Epithelial cell of prostate (primary cell): ENCODE data around the genes ACTN2 and EXO1.

- RRBS = 3% methylated on average over 52 of the region's 122 CpGs
Observed at GRCh38 chr1:236686012-236687153, at the start of gene ACTN2. Gene ACTN2, plus strand, starts transcription at chr1:236686499.

GRCh38 chr1:236998524-236998855, 5.8 kb downstream of the MT1HL1 start:
- RRBS = no CpG with 5 or more reads among the region's 3 CpGs

DNA sequence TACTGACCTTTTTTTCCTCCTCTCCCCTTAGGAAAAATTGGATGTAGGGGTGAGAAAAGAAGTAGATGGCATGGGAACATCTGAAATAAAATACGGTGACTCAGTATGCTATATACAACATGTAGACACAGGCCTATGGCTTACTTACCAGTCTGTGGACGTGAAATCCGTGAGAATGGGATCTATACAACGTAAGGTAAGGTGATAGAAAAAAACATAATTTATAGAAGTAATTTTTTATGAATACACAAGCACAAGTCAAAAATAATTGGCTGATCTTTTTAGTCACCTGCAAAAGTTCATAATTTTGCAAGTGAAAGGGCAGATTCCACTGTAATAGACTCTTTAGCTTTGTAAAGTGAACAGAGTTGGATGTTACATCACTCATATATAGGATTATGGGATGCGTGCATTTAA, 399.3 kb downstream of the RYR2 start:
- RRBS = no CpG with 5 or more reads among the region's 5 CpGs

GRCh38 chr1:237614147-237614783, 276.5 kb downstream of the ZP4 start:
- RRBS = no CpG with 5 or more reads among the region's 12 CpGs

DNA sequence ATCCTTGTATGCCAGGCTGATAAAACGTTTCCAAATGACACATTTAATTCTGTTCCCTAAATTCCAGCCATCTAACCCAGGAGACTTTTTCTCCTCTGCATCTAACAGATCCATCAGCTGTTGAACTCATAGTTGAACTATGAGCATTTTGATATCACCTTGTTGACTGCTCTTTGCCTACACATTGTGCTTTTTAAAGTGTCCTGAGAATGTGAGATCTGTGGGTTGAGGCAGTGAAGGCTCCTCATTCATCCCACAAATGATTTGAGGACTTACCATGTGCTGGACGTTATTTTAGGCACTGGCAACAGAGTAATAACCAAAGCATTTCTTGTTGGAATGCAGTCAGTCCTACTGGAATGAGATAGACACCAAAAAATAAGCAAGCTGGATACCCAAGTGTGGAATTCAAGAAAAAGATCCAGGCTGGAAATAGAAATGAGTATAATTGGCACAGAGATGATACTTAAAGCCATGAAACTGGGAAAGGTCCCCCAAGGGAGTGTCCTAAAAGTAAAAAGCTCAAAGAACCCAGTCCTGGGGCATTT, 73.5 kb downstream of the ZP4 start:
- RRBS = no CpG with 5 or more reads among the region's 2 CpGs

DNA sequence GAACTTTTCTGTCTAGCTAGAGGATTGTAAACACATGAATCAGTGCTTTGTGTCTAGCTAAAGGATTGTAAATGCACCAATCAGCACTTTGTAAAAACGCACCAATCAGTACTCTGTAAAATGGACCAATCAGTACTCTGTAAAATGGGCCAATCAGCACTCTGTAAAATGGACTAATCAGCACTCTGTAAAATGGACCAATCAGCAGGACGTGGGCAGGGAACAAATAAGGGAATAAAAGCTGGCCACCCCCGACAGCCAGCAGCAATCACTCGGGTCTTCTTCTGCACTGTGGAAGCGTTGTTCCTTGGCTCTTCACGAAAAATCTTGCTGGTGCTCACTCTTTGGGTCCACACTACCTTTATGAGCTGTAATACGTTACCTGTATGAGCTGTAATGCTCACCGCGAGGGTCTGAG, 463.8 kb upstream of the ZP4 start:
- RRBS = no CpG with 5 or more reads among the region's 9 CpGs

DNA sequence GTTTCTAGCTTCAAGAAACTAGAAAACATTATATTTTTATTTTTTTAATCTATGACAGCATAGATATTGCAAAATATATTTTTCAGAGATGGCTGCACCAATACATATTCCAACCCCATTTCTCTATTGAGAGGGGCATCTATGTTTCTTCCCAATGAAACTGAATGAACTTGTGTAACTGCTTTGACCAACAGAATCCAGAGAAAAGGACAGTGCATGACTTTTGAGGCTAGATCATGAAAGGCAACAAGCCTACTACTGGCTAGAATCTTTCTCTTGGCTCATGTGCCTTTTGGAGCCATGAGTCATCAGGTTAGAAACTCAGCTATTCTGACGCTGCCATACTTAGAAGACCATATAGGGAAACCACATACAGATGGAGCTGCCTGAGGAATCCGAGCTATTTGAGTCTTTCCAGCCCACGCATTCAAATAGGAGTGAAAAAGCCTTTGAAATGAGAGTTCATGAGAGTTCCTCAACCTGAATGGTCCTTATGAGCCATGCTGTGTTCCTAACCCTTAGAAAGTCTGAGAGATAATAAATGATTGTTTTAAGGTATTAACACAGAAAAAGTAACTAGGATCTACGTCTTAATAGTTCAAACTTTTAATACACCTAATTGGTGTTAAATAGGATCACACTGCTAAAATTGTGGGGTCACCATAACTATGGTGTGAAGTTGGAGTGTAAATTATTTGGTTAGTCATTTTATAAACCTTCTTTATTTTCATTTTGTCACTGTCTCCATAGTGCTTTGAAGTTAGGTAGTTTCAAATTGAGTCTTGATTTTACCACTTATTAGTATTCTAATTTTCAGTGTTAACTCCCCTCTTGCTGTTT, 738.4 kb upstream of the CHRM3 start:
- RRBS = no CpG with 5 or more reads among the region's 4 CpGs

- RRBS = no CpG with 5 or more reads among the region's 8 CpGs
Observed at GRCh38 chr1:239684314-239685038, 298.1 kb downstream of the CHRM3 start.

DNA sequence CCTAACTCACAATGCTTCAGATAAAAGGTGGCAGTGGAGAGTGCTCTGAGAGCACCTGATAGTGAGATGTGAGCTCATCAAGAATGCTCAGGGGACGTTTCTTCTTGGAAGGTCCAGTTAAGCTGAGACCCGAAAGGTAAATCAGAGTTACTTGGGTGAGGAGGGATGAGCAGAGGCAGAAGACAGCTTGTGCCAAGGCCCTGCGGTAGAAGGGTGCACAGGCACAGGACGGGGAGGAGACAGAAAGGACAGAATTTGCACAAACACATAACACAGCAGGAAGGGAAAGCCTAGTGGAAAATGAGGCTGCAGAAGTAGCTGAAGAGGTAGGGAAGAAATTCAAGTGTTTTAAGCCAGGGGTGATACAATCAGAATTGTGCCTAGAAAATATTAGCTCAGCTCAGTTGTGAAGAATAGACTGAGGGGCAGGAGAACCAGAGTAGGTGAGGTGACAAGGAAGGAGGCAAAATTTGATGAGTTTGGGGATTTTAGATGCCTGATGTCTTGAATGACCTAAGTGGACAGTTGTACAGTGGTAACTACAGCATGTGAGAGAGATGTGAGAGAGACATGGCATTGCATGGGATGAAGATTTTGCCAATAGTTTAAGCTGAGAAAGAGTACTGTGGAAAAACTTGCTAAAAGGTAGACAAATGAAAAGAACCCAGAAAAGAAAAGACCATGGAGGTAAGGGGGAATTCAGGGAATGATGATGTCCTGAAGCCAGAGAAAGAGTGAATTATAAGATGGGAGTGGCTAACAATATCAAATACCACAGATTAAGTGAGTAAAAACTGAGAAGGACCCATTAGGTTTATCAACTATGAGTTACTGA, 328.2 kb downstream of the CHRM3 start:
- RRBS = no CpG with 5 or more reads among the region's 4 CpGs

DNA sequence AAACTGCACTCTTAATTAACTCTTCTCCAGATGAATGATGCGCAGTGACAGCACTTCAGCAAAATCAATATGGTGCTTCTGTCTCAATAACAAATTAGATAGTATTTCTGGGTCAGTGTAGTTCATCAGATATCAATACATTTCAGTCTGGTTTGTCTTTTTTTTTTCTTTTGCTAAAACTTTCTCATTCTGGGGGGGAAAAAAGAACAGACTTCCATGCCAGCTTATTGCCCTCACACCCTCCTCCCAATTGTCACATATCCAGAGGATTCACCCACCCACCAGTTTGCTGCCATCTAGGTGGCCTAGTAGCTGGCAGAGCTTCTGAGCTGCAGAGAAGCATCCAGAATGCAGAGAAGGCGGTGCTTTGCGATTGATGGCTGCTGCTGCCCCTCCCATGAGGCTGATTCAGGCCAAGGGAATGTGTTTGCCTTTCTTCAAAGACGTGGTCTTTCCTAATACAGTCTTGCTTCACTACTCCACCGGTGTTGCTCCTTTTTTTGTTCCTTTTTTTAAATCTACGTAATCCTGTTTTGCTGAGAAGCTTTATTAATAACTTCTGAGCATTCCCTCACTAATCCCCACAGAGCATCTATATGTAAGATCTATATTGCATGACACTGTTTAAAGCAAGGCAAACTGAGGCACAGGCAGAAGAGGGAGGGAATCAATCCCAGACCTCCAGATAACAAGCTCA, 275.7 kb upstream of the FMN2 start:
- RRBS = no CpG with 5 or more reads among the region's 6 CpGs

DNA sequence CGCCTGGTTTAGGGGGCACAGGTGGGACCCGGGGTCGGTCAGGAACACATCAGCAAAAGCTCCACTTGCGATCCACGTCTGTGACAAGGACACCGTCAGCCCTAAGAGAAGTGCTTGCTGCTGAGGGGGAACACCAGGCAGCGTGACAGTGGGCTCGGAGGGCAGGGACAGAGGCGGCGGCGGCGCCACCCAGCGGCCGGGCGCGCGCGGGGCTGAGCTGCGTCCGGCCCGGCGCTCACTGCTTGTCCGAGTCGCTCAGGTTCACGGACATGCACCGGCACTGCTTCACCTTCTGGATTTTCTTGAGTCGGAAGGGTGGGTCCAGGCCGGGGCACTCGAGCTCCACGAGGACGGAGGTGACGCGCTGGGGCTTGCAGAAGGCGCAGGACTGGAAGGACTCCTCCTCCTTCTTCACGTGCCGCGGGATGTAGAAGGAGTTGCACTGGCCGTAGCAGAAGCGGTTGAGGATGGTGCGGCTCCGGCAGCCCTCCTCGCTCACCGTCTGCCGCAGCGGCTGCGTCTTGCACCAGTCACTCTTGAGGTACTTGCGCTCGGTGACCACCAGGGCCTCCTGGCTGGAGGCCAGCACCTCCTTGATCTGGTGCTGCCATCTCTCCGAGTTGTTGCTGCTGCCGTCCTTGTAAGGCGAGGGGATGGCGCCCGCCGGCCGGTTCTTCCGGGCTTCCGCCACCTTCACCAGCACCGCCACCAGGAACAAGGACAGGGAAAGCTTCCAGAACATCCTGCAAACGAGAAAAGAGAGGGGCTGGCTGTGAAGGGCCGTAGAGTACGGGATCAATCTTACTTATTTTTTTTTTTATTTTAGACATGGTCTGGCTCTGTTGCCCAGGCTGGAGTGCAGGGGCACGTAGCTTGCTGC, 119.0 kb downstream of the GREM2 start:
- RRBS = 66% methylated on average over 6 of the region's 62 CpGs

GRCh38 chr1:240596556-240596939, 15.4 kb downstream of the GREM2 start:
- RRBS = no CpG with 5 or more reads among the region's 6 CpGs

DNA sequence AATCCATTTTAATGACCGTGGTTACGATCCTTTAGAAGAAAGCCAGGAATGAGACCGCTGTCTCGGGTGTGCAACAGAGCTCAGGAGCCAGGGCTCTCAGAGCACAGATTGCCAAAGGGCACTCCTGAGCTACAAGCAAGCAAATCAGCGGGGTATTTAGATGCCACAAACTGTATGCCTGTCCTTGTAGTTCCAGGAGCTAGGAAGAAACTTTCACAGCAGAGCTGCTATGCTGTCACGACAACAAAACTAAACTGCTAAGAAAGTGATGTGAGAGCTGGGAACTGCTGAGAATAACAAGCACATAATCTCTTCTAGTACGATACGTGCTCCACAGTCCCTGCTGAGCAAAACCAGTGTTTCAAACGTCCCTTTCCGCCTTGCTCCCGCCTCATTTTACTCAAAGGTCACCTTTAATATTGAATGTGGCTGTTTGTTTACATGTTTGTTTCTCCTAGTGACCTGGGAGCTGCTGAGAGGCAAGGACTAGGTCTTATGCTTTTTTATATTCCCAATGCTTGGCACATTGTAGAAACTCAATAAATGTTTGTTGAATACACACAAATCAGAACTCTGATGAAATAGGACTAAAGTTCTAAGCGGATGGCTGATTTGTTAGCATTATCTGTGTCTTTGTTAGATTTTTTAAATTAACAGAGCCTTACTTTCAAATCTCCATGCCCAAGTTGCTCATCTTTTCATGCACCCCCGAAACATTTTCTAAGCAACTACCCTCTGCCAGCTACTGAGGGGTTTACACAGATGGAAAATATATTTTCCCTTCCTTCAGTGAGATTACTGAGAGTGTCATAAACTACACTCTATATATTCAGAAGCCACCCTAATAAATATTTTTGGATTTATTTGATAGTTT, 14.6 kb downstream of the GREM2 start:
- RRBS = no CpG with 5 or more reads among the region's 13 CpGs

DNA sequence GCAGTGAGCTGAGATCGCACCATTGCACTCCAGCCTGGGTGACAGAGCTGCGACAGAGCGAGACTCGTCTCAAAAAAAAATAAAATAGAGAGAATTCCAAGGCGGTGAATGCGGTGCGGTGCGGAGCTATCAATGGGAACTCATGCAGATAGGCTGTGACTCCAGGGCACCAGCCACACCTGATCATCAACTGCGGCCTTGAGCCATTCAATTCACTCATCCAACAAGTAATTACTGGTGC, 9.0 kb downstream of the GREM2 start:
- RRBS = no CpG with 5 or more reads among the region's 9 CpGs

DNA sequence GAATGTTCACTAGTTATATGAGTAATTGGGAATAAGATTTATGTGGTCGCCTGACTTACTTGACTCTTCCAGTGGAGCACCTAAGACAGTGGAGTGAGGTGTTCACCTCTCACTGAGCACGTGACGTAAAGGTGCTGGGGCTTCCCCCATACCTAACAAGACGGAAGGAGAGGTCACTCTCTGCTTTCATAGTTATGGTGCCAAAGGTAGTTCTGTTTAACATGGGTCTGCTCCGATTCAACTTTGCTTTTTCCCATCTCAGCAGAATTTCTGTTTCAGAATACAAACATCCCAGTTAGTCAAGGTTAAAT, 740 bp downstream of the KMO start:
- RRBS = no CpG with 5 or more reads among the region's 5 CpGs

DNA sequence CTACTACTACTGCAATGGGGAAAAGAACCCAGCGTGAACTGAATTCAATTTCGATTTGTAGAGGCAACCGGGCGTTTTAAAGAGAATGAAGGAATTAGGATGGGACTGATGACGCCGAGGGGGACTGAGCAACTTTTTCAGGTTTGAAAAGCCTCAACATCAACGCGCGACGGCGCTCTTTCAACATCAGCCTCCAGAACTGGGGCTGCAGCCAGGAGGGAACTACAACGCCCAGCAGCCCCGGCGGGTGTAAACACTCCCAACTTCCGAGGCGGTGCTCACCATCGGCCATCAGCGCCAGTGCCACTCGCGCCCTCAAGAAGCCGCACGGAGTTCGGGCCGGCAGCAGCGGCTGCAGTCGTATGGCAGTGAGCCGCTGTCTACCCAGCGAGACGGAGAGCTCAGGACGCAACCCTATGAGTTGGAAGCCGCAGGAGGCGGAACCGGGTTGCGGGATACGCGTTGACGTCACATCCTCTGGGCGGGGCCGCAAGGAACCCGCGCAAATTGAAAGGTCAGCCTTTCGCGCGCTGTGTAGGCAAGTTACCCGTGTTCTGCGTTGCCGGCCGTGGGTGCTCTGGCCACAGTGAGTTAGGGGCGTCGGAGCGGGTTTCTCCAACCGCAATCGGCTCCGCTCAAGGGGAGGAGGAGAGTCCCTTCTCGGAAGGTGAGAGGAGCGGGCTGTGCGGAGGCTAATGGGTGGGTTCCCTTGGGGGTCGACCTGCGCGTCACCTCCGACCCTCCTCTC, at the start of gene EXO1:
Gene EXO1, plus strand, starts transcription at position 518 of the 748 bp plus-strand sequence.
- RRBS = 0% methylated on average over 20 of the region's 61 CpGs

GRCh38 chr1:243483931-243484391, 228.1 kb downstream of the SDCCAG8 start:
- RRBS = no CpG with 5 or more reads among the region's 17 CpGs

DNA sequence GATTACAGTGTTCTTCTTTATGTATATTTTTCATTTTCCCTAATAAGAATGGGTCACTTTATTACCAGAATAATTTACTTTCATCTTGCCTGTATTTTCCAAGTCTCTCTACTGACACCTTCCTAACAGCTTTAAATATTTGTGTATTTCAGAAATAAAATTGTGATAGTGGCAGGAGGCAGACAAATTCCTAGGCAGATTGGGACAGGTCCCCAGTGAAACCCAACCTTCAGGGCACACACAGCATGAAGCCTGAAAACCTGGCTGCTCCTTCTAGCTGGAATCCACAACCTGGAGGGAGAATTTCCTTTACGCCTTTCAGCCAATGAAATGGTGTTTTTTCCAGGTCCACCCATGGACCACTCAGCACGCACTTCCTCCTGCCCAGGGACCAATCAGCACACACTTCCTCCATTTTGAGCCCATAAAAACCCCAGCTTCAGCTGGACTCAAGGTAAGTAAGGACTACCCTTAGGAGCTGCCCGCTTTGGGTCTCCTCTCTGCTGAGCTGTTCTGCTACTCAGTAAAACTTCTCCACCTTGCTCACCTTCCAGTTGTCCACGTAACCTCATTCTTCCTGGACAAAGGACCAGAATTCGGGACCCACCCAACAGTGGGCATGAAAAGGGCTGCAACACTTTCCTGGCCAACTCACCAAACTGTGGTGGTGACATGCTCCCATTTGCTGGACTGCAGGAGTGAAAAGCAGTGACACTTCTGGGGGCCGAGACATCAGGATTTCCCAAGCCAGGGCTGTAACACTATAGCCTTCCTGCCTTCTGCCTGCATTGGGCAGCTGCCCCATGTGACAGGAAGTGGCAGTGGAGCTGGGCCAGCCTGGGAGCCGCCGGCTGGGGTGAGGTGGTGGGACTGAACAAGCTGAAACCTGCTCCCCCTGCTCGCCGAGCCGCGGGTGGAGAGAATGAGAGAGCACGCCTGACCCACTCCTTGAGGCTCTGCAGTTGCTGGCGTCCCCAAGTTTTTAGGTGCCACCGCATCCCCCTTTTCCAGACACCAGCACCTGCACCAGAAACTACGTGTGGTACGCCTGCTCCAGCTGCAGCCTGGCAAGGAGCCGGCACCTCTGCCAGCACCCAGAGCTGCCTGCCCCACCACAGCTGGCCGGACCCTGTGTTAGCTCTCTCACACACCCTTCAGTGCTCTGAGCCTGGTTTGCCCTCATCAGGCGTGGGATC, 119.8 kb downstream of the AKT3 start:
- RRBS = 86% methylated on average over 2 of the region's 20 CpGs

GRCh38 chr1:243791583-243792088, 58.4 kb downstream of the AKT3 start:
- RRBS = no CpG with 5 or more reads among the region's 3 CpGs

- RRBS = no CpG with 5 or more reads among the region's 12 CpGs
Observed at GRCh38 chr1:244214194-244214712, 138.2 kb upstream of the C1orf100 start.